ENCODE measurements around the genes KPTN and BICRA.

GRCh38 chr19:47220669-47221872, 9.9 kb downstream of the BBC3 start:
- RRBS: 47% methylated on average over 4 of the region's 40 CpGs

- RRBS: 5% methylated on average over 25 of the region's 54 CpGs
These were observed 8.6 kb upstream of the BBC3 start for GRCh38 chr19:47239591-47240023.

GRCh38 chr19:47275116-47276286, 816 bp downstream of the INAFM1 start:
- RRBS: 6% methylated on average over 29 of the region's 59 CpGs

DNA sequence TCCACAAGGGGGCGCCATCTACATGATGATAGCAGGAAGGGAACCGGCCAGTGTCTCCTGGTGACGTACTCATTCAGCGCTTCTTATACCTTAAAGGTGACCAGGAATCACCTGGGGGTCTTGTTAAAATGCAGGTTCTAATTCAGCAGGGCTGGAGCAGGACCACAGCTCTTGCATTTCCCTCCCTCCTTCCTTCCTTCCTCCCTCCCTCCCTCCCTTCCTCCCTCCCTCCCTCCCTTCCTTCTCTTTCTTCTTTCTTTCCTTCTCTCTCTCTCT, 13.4 kb upstream of the C5AR1 start:
- RRBS: no CpG with 5 or more reads among the region's 4 CpGs

DNA sequence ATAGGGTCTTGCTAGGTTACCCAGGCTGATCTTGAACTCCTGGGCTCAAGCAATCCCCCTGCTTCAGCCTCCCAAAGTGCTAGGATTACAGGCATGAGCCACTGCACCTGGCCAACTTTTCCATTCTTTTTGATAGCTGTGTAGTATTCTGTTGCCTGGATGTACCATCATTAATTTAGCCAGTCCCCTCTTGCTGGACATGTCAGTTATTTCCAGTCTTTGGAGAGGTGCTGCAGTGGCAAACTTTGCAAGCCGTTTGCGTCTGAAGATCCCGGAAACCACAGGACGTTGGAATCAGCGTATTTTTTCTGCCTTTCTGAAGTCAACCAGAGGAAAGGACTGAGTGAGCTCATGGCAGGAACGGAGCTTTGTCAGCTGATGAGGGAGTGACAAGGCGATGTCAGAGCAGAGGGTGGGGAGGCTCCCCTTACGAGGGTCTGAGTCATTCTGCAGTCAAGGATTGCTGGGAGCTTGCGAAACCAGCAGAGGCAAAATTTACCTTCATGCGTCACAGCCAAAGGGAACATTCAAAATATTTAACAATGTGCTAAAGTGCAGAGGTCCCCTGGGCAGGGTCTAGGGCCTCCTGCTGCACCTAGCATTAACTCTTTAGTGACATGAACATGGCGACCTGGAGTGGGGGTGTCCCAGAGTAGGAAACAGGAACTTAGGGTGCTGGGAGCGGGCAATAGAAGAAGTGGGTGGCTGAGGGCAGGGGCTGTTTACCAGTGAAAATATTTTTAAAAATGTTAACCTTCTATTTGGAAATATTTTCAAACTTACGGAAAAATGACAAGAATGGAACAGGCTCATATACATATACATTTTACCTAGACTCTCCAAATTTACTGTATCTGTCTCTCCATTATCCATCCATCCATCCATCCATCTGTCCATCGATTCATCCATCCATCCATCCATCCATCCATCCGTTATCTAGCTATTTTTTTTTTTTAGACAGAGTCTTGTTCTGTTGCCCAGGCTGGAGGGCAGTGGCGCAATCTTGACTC, 5.7 kb downstream of the C5AR1 start:
- RRBS: no CpG with 5 or more reads among the region's 16 CpGs

GRCh38 chr19:47316698-47317235, 7.1 kb downstream of the C5AR1 start:
- RRBS: no CpG with 5 or more reads among the region's 5 CpGs

DNA sequence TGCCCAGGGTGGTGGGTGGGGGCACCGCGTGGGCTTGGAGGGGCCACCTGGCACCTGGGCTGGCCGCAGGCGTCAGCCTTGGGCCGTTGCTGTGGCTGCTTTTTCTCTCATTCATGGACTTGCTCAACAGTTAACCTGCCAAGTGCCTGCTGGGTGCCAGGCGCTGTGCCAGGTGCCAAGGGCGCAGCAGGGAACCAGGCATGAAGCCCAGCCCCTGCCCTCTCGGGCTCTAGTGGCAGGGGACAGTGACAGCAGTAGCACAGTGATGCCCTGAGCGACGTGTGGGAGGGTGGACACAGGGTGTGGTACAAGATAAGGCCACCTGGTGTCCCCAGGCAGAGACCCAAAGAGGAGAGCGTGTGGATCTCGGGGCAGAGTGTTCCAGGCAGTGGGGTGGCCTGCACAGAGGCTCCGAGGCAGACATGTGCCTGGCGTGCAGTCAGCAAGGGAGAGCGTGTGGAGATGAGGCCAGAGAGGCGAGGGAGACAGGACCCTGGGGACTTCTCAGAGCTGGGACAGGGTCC, 28.2 kb downstream of the DHX34 start:
- RRBS: no CpG with 5 or more reads among the region's 16 CpGs

GRCh38 chr19:47483446-47484562, at the start of gene KPTN:
Gene KPTN (minus strand): TSS chr19:47484219.
- RRBS: 7% methylated on average over 22 of the region's 63 CpGs

DNA sequence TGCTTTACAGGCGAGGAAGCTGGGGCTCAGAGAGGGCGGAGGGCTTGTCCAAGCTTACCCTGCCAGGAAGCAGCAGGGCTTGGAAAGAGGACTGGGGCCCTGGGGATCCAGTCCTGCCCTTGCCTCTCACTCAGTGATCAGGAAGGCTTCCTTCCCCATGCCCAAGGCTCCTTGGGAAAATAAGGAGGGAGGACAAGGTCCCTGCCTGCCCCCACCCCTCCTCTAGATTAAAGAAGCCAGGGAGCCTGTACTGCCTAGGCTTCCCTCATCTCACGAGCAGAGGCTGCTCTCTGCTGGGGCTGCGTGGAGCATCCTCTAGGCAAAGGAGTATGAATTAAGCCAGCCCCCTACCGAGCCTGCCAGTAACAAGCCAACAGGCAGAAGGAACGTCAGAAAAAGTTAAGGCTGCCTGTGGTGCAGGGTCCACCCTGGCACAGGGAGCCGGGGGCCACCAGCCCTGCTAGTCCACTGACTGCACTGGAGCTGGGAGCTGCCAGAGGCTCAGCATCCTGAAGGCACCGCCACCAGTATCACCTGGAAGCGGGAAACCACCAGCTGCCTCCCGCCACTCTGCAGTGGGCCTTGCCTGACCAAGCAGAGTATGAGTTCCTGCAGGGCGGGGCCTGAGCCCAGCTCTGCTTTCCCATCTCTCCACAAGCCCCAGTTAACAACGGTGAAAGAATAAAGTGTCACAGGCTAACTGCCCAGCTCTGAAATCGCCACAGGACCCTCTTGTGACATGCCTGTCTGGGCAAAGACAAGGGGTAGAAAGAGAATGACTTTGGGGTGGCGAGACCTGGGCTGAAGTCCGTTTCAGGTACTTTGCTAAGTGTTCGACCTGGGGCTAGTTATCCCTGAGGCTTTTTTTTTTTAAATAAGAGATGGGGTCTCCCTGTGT, 6.8 kb downstream of the NAPA start:
- RRBS: no CpG with 5 or more reads among the region's 16 CpGs

- RRBS: 2% methylated on average over 21 of the region's 51 CpGs
These were observed at the start of gene BICRA for GRCh38 chr19:47608794-47609327. Gene BICRA (plus strand): TSS chr19:47609134.

GRCh38 chr19:47633382-47633986, 24.6 kb downstream of the BICRA start:
- RRBS: no CpG with 5 or more reads among the region's 8 CpGs

DNA sequence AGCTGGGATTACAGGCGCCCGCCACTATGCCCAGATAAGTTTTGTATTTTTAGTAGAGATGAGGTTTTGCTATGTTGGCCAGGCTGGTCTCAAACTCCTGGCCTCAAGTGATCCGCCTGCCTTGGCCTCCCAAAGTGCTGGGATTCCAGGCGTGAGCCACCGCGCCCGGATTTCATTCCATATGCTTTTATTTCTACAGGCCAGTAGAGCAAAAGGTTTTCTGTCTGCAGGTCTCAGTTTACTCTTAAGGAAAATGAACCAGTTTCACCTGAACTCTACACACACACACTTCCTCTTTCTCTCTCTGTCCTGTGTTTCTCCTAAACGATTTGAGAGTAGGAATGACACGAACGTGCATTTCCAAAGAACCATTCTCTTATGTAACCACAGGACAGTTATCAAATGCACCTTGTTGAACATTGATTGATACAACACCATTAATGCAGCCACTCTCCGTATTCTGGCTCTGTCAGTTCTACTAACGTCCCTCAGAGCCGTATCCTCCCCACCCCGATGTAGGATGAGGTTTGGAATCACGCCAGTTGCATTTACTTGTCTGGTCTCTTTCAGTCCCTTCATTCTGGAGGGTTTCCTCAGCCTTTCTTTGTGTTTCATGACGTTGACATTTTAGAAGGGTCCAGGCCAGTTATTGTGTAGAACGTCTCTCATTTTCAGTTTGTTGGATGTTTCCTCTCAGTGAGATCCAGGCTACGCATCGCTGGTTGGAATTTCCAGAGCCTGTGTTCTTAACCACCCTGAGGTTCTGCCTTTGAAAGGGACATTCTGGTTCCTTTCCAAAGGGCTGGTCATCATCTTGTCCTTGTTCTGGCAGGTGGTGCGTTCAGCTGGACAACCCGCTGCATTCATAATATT, 35.9 kb downstream of the BICRA start:
- RRBS: no CpG with 5 or more reads among the region's 21 CpGs

GRCh38 chr19:47658577-47659338, 49.8 kb downstream of the BICRA start:
- RRBS: no CpG with 5 or more reads among the region's 19 CpGs

GRCh38 chr19:47702379-47703433, 10.5 kb upstream of the EHD2 start:
- RRBS: 83% methylated on average over 18 of the region's 45 CpGs

- RRBS: no CpG with 5 or more reads among the region's 10 CpGs
These were observed 586 bp downstream of the EHD2 start for GRCh38 chr19:47713606-47714409.

GRCh38 chr19:47741056-47741436, 4.3 kb upstream of the NOP53 start:
- RRBS: 80% methylated on average over 1 of the region's 32 CpGs

GRCh38 chr19:47748973-47749777, 3.8 kb downstream of the NOP53 start:
- RRBS: no CpG with 5 or more reads among the region's 14 CpGs

DNA sequence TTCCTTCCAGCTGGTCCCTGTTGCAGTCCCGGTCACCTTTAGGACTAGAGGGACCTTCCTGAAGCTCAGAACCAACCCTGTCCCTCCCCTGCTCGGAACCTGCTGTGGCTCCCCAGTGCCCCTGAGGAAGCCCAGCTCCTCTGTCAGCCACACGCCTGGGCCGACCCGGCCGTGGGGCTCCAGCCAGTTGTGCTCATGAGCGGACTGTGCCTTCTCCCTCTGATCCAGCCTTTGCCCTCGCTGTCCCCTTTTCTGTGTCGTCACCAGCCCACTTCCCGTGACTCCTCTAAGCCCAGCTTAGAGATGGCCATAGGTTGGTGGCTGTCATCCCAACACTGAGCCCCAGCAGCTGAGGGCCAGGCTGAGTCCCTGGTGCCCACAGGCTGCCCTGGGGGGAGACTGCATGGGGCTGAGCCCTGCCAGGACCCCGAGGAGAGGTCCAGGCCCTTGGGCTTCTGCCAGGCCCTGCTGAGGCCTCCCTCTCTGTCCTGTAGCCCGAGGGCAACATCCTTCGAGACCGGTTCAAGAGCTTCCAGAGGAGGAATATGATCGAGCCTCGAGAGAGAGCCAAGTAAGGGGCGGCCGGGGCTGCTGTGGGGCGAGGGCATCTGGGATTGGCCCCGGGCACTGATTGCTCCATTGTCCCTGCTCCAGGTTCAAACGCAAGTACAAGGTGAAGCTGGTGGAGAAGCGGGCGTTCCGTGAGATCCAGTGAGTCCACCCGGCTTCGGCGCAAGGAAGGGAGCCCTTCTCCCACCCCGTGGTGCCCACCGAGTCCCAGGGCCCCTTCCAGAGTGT, 10.9 kb downstream of the NOP53 start:
- RRBS: 92% methylated on average over 11 of the region's 29 CpGs

GRCh38 chr19:47863291-47864220, 4.5 kb downstream of the TPRX2 start:
- RRBS: no CpG with 5 or more reads among the region's 17 CpGs

GRCh38 chr19:47892349-47892631, 6.2 kb upstream of the SULT2A1 start:
- RRBS: no CpG with 5 or more reads among the region's 3 CpGs

Measured in aortic smooth muscle cell (primary cell).